Measurements from ENCODE around the gene MTNR1B.

DNA sequence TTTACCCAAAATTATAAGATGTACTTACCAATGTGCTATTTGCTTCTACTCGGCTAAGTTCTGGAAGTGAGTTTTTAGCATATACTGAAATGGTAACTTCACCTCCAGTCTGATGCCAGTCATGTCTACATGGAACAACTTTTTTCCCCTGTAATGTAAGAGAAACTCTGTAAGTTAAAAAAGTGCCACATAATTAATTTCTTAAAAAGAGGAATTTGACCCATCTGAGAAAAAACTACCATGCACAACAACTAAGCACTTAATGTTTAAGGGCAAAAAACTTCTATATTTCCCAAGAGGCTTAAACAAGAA, 19.6 kb downstream of the CHORDC1 start:
- PRO-cap: no peak

- PRO-cap: no peak
These were observed 13.2 kb downstream of the CHORDC1 start for GRCh38 chr11:90209619-90210128.

DNA sequence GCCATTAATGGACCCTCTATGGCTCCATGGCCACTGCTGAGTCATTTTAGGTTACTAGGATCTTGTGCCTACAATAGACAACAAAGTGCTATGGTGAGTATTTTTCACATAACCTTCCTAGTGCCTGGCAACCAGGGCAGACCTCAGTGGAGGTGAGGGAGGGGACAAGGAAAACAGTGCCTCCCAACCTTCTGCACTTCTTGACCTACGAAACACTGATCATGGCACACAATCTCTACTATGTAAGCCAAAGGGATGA, 242.5 kb upstream of the FAT3 start:
- PRO-cap: no peak

GRCh38 chr11:92969549-92969878, at the start of gene MTNR1B:
MTNR1B (plus strand) TSS chr11:92969651.
- PRO-cap: no peak

GRCh38 chr11:93176821-93177548, 20.8 kb downstream of the SLC36A4 start:
- PRO-cap: no peak

GRCh38 chr11:93197110-93197718, 577 bp downstream of the SLC36A4 start:
- PRO-cap: bidirectional peak, plus-strand start at chr11:93197532, minus-strand start at chr11:93197412

DNA sequence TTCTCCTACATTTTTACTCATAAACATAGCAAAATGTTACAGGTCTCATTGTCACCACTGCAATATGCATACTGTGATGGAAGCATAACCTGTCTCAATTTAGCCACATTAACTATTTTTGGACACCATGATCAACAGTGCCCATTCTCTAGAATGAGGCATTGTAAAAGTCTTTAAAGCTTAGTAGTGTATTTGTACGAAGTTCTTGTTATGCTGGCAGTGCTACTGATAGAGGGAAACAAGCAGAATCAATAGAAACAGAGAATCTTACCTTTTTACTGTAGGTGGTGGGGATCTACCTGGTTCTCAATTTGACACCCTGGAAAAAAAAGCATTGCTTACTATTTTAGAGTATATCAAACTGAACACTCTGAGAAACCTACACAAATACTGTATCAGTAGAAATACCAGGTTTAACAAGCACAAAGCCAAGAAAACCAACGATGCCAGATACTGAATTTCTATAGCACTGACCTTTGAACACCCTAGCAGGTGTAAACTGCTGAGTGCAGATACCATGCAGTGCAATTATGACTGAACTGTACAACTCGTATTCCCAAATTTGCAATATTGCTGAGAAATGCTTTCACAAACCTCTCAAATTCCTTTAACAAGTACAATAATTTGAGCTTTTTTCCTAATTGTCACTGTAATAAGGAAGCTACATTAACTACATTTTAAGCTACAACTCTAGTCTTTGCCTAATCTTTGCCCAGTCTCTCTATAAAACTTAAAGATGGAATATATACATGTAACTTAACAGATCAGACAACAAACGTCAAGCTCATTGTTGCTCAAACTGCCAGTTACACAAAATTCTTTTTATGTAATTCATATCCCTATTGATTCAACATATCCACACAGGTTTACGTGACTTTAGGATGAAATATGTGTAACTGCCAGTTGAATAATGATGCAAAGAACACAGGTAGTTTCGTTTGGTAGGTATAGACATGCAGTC, 9.0 kb downstream of the TAF1D start:
- PRO-cap: no peak

DNA sequence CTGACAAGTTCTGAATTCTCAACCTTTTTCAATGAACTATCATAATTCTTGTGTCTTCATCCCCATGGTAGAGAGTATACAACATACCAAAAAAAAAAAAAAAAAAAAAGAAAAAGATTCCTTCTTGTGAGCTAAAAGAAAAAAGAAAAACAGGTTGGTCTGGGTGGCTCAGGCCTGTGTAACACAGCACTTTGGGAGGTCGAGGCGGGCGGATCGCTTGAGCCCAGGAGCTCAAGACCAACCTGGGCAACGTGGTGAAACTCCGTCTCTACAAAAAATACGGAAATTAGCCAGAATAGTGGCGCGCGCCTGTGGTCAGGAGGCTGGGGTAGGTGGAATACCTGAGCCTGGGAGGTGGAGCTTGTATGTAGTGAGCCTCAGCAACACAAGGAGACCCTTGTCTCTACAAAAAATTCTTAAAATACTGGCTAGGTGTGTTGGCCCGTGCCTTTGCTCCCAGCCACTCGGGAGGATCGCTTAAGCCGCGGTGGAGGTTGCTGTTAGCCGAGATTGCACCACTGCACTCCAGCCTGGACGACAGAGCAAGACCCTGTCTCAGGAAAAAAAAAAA, 1.3 kb downstream of the TAF1D start:
- PRO-cap: no peak

DNA sequence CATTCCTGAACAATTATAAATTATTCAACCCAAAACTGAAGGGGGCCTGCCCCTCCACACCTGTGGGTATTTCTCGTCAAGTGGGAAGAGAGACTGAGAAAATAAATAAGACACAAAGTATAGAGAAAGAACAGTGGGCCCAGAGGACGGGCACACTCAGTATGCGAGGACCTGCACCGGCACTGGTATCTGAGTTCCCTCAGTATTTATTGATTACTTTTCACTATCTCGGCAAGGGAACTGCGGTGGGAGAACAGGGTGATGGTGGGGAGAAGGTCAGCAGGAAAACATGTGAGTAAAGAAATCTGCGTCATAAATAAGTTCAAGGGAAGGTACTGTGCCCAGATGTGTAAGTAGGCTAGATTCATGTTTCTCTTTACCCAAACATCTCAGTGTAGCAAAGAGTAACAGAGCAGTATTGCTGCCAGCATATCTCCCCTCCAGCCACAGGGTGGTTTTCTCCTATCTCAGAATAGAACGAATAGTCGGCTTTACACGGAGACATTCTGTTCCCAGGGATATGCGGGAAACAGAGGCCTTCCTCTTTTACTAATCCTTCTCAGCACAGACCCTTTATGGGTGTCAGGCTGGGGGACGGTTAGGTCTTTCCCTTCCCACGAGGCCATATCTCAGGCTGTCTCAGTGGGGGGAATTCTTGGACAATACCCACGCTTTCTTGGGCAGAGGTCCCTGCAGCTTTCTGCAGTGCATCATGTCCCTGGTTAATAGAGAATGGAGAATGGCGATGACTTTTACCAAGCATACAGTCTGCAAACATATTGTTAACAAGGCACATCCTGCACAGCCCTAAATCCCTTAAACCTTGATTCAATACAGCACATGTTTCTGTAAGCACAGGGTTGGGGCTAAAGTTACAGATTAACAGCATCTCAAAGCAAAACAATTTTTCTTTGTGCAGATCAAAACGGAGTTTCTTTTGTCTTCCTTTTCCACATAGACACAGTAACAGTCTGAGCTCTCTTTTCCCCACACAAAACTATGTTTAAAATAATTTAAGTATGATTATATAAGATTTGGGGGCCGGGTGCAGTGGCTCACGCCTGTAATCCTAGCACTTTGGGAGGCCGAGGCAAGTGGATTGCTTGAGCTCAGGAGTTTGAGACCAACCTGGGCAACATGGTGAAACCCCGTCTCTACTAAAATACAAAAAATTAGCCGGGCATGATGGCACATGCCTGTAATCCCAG, 3.6 kb downstream of the C11orf54 start:
- PRO-cap: no peak

GRCh38 chr11:93784469-93785470, 688 bp downstream of the MED17 start:
- PRO-cap: bidirectional peak, plus-strand start at chr11:93784786, minus-strand start at chr11:93784839

DNA sequence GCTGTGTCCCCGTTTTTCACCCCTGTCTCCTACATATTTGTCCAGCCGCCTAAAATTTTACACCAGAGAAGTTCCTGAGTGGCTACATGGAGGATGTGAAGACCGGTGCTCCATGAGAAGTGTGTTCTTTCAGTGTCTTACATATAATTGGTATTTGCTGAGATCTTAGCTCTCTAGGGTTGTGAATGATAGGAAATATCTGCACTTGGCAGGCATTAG, 1.1 kb downstream of the PANX1 start:
- PRO-cap: no peak

GRCh38 chr11:94536930-94537393, 6.8 kb upstream of the FUT4 start:
- PRO-cap: no peak

DNA sequence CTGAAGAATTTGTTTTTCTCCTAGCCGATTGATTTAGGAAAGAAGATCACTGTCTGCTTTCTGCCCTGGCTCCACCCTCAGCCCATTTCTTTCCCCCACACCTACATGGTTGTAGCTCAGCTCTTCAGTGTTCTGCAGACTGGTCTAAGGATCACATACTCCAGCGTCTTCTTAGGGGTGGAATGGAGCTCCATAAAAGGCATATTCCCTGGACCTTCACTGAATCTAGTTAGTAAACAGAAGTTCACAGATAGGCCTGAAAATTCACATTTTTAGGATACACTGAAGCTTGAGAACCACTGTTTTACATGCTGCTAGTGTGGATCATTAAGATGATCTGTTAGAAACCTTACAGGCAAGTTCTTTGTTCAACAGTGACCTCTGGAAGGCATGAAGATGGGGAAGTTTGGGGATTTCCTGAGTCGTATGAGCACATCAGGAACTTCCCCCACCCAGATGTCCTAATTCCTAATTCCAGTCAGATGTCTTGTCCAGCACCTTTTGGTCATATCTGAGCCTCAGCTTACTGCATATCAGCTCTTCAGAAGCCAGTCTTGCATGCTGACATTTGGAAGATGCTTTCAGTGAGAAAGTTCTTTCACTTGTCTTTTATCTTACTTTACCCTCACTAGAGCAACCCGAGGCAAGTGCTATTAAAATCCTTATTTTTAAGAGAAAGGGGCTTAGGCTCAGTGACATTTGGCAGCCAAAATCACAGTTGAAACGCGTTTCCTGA, 16.9 kb downstream of the PIWIL4 start:
- PRO-cap: no peak

DNA sequence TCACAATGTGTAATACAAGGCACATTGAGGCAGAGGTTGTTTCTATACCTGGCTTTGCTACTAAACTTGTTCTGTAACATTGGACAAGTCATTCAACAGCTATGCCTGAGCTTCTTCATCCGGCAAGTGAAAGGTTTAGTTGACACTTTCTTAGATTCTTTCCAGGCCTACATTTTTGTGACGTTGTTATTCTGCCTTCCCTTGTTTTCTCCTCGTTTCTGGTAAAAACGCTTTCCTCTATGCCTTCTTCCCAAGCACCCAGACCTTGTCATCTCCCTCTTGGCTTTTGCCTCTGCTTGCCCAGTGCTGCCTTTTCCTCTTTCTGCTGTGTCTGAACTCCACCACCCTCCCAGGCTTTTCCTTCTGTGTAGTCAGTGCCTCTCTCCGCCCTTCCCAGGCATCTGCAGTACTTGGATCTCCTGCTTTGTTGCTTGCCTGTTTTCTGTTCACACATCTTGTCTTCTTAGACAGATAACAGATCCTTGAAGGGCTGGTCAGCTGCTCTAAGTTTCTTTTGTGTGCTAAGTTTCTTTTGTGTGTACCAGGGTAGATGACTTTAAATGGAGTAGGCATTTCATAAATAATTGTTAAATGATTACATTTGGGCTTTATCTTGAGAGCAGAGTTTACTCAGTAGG, 1.3 kb upstream of the AMOTL1 start:
- PRO-cap: no peak

DNA sequence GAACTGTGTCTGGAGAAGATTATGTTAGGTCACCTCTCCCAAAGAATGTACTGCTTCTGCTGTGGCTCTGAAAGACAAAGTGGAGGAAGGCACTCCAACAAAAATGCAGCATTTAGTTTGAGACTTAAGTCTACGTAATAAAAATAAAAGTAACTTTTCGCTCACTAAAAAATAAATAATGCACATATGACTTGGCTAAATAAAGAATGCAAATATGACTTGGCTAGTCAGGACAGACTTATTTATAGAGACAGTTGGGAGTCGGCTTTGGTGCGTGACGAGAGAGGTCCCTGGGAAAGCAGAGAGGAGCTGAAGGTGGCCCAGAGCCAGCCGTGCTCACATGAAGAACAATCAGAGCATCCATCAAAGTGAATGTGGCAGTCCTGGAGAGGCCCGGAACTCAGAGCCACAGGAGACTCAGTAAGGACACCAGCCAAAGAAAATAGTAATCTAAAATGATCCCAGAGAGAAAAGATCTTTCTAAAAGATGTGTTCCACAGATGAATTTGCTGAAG, 35.0 kb downstream of the CWC15 start:
- PRO-cap: no peak

GRCh38 chr11:95037744-95038065, 12.6 kb downstream of the KDM4E start:
- PRO-cap: no peak

- PRO-cap: no peak
These were observed 7.2 kb upstream of the ENDOD1 start for GRCh38 chr11:95082306-95082972.

- PRO-cap: no peak
These were observed 1.6 kb downstream of the ENDOD1 start for GRCh38 chr11:95091158-95091660.

DNA sequence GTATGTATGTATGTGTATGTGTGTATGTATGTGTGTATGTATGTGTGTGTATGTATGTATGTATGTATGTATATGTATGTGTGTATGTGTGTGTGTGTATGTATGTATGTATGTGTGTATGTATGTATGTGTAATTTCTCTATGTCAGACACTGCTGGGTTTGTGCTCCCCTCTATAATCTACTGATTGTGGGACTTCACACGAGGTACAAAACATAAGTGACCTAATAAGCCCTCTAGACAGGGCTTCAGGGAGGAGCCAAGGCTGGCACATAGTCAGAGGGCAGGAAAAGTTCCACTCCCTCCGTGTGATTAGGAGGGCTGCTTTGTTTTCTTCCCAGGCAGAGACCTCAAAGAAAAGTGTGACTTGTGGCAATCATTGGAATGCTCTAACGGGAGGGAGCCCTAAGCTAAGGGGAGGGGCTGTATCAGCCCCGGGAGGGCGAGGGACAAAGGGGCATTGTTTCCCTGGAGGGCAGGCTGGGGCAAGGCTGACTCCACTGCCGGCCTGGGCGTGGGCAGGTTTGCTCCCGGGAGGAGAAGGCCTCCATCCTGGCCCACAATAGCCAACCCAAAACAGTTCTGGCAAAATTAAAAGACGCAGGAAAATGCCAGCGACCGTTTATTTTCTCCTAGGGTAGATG, 59.9 kb downstream of the ENDOD1 start:
- PRO-cap: no peak

DNA sequence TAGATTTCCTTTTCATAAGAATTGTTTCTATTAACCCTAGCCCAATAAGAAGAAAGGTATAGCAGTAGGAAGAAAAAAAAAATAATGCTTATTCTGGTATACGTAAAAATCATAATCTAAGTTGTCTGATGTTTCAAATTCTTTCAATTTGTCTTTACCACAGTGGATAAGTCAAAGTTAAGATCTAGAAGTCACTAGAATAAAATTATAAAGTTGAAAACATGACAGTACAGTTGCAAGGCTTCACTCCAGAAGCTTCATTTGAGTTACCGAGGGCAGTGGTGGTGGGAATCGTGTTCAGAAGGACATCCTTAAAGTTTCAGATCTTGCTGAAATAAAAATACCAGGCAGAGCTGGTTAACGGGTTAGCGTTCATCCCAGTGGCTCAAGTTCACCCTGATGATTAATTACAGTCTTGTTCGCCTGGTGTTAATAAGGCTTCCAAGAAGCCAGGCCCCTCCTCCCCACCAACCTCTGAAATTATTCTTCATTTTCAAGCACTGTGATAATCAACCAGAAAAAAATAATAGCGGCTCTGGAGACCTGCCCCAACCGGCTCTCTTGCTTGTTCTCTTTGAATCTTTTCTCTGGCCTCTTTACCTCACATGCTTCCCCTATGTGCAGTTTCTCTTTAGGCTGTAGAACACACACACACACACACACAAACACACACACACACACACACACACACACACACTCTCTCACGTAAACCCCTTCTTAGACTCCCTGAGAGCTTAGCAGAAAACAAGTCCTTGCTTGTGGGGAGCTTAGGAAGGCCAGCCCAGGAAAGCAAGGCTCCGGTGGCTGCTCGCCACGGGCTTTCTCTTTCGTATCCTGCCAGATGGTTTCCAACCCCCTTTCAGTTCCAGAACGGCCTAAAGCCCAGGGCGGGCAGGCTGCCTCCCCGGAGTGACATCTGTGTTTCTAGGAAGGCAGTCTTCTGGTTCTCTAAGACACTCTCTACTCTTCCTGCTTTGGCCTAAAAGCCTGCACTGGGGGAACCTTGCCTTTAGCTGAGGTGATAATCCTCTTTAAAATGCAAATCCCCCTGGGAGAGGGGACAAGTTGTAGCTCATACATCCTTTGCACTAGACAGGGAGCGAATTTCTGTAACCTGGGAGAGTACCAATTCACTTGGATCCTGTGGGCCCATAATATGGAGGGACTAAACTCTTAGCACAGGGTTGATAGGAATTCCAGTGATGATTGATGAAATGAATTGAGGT, 106.3 kb upstream of the SESN3 start:
- PRO-cap: no peak

All from mesenteric fat pad (tissue), 1 donor.